UCH-1 (cell line): ENCODE measurements around the genes AKNAD1, GPR61 and GNAI3.

DNA sequence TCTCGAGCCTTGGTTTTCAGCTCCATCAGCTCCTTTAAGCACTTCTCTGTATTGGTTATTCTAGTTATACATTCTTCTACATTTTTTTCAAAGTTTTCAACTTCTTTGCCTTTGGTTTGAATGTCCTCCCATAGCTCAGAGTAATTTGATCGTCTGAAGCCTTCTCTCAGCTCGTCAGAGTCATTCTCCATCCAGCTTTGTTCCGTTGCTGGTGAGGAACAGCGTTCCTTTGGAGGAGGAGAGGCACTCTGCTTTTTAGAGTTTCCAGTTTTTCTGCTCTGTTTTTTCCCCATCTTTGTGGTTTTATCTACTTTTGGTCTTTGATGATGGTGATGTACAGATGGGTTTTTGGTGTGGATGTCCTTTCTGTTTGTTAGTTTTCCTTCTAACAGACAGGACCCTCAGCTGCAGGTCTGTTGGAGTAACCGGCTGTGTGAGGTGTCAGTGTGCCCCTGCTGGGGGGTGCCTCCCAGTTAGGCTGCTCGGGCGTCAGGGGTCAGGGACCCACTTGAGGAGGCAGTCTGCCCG, 33.5 kb downstream of the SLC25A24 start:
- RRBS = no CpG with 5 or more reads among the region's 9 CpGs

GRCh38 chr1:108693239-108693453, 1.0 kb downstream of the PRPF38B start:
- RRBS = no CpG with 5 or more reads among the region's 6 CpGs

- RRBS = no CpG with 5 or more reads among the region's 10 CpGs
Observed at GRCh38 chr1:108748506-108749338, 2.2 kb downstream of the STXBP3 start.

- RRBS = no CpG with 5 or more reads among the region's 1 CpG
Observed at GRCh38 chr1:108856960-108857377, at the start of gene AKNAD1. Gene AKNAD1 (minus strand): TSS chr1:108857094.

DNA sequence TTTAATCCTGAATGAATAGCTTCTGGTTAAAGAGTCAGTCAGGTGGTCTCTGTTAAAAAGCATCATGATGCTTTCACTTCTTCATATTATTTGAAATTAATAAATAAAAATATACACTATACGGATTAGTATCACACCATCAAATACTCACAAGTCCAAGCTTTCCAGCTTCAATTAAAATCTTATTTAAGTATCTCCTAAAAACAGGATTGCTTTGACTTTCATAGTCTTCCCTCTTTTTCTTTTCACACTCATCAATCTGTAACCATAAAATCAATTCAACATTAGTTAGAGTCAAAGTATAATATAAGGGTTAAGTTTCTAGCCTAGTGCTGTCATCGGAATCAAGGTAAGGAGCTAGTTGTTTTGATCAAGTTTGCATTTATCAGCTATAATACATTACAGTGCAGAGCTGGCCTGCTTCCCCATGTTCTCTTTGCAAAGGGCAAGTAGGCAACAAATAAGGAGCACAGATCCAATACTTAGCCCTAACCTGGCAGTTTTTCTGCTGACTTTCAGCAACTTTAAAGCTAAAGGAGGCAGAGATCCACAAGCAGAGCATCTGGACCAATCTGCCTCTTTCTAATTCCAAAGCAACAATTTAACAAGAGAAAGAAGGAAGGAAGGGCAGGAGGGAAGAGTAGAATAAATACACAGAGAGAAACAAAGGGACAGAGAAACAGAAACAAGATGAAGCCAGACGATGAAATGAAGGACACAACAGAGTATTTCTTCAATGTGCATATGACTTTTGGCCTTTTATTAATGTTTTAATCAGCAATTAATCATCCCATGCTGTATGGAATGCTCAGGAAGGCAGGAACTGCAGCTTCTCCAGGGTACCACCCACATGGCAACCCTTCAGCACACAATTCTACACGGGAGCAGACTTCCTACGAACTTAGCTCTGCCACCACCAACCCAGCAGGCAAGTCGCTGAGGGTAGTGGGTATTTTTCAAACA, 15.5 kb downstream of the CLCC1 start:
- RRBS = no CpG with 5 or more reads among the region's 6 CpGs

DNA sequence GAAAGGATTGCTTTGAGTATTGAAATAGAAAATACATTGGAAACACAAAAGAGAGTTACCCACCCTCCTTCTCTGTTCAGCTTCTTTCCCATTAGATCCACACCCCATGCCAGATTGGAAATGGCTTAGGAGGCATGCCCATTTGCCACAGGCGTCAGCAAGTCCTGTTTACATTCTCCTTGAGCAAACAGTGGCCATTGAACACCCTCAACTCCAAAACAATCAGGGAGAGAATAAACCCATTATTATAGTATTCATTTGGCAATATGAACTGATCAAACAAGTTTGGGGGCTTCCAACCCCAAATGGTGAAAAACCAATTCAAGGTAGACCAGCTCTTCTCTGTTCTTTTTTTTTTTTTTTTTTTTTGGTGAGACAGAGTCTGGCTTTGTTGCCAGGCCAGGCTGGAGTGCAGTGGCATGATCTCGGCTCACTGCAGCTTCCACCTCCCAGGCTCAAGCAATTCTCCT, 2.5 kb downstream of the ELAPOR1 start:
- RRBS = no CpG with 5 or more reads among the region's 2 CpGs

GRCh38 chr1:109148908-109149781, 35.2 kb downstream of the ELAPOR1 start:
- RRBS = no CpG with 5 or more reads among the region's 11 CpGs

GRCh38 chr1:109162207-109162752, 48.4 kb downstream of the ELAPOR1 start:
- RRBS = no CpG with 5 or more reads among the region's 3 CpGs

DNA sequence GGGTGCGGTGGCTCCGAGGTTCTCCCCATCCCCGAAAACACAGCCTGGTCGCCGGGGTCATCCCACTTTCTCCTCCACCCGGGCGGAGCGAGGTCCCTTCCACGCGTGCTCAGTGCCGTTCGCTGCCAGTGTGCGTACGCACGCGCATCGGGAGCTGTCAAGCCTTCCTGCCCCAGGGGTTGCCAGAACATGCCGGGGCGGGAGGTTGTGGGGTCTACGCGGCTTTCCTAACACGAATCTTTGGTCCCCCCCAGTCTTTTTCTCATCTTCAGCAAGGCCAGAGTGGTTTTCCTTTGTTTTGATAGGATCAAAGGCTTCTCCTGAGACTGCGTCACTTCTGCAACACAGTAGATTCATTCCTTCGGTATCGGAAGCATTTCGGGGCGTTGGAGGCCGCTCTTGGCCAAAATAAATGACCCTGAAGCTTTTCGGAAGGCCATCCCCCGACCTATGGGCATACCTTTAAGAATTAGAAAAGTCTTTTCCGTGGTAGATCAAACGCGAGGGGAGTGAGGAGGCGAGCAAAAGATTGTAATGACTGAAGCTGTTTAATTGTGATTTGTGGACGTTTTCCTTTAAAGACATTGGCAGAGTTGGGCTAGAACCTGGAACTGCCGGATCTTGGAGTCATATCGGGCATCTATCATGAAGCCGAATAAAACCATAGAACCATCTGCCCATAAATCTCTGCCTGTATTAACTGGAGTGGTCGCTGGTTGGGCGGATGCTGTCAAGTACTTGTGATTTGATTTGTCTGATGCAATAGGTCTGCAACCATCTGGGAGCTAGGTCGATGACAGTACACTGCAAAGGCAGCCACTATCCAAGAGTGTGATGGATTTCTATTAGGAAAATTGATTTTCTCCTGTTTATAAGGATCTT, 765 bp downstream of the SARS1 start:
- RRBS = no CpG with 5 or more reads among the region's 41 CpGs

- RRBS = no CpG with 5 or more reads among the region's 22 CpGs
Observed at GRCh38 chr1:109253349-109254164, 4.2 kb downstream of the CELSR2 start.

DNA sequence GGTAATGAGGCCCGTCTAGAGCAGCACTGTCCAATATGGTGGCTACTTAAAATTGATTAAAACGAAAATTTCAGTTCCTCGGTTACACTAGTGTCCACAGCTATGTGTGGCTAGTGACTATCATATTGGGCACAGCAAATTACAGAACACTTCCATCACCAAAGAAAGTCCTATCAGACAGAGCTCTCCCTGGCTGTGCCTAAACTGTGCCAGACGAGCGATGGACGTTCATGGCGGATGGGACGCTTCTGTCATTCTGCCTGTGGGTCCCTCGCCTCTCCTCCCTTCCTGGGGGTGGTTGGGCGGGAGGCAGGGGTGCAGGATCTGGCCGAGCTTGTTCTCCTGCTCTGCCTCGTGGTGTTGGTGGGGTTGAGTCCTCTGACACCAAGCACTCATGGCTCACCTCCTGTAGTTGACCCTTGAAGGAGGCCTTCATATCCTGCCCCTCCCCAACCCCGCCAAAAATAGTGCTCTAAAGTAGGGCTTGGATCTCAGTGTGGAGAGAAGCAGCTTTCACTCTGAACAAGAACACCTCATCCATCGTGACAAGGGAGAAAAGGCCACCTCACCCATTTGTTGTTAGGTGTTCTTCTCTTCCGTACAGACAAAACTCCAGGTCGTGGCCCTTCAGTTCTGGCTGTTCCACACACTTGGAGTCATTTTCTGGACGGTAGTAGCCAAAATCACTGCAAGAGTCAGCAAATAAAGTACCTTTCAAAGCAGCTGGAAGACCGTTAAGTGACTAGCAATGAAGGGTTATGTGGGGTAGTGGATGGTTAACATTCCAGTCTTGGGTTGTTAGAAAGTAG, 10.7 kb upstream of the MYBPHL start:
- RRBS = no CpG with 5 or more reads among the region's 18 CpGs

GRCh38 chr1:109341625-109342310, 35.0 kb upstream of the MYBPHL start:
- RRBS = no CpG with 5 or more reads among the region's 5 CpGs

- RRBS = no CpG with 5 or more reads among the region's 26 CpGs
Observed at GRCh38 chr1:109484402-109485618, 1.1 kb downstream of the ATXN7L2 start.

- RRBS = no CpG with 5 or more reads among the region's 7 CpGs
Observed at GRCh38 chr1:109532698-109533320, 6.9 kb upstream of the GPR61 start.

DNA sequence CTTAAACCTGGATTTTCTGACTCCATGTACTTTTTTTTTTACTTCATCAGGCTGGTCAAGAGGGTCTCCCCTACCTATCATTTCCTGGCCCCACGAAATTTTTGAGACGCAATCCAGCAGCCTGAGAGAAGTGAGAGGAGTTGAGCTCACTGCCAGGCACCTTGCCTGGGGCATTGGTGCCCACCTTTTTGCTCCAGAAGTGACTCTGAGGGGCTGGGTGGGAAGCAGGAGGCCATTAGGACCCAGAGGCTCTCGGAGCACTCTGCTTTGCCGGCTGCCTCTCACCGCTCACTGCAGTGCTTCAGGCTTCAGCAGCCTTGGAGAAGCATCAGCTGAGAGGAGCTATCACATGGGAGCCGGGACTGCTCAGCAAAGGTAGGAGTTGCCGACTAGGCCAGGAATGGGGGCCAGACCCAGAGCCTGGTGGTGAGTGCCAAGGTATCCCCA, at the start of gene GPR61:
Gene GPR61, plus strand, starts transcription at position 294 of the 447 bp plus-strand sequence.
- RRBS = 26% methylated on average over 3 of the region's 7 CpGs

DNA sequence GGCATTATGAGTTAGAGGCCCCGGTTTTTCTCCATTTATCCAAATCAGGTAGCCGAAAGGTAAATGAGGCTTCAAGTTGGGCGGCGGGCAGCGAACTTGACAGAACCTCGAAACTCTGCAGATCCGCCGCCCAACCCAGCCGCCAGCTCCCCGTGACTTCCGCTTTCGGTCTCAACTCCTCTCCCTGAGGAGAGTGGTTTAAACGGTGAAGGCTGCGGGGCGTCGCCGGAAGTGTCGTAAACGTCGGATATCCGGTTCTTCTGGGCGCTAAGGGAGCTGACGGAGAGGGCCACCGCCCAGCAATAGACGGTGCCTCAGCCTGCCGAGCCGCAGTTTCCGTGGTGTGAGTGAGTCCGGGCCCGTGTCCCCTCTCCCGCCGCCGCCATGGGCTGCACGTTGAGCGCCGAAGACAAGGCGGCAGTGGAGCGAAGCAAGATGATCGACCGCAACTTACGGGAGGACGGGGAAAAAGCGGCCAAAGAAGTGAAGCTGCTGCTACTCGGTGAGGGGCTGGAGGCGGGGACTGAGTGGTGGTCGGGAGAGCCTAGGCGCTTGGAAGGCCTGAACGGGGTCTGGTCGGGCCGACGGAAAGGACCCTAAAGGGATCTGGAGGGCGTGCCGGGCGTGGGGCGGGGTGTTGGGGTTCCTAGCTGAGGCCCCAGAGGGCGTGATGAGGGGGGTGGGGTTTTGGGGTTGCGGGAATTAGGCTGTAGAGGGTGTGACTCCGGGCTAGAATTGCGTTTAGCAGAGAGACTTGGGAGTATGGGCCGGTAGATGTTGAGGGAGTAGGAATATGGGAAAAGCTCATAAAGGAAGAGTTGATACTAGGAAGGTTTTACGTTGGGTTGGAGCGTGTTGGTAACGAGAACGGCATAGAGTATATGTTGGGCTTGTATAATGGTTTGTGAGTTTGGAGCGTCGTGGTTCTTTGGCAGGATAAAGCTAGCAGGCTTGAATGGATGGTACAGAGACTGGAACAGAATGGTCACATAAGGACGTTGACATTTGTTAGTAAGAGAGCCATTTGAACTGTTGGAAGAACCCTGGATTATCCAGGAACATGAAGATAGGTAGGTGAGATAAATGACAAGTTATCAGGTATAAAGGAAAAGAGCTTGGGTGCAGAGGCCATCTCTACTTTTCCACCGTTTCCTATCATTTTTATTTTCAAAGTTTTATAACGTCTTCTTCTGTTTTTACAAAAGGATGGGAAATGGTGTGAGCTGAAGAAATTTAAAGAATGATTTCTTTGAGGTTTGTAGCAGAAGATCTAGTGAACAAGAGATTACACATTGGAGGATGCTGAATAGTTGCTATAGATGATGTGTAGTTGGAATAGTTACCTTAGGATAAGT, at the start of gene GNAI3:
Gene GNAI3, plus strand, starts transcription at position 279 of the 1,355 bp plus-strand sequence.
- RRBS = 2% methylated on average over 7 of the region's 69 CpGs

GRCh38 chr1:109620767-109621343, 1.2 kb downstream of the AMPD2 start:
- RRBS = no CpG with 5 or more reads among the region's 20 CpGs

GRCh38 chr1:109715622-109715931, 3.5 kb downstream of the GSTM5 start:
- RRBS = no CpG with 5 or more reads among the region's 4 CpGs

DNA sequence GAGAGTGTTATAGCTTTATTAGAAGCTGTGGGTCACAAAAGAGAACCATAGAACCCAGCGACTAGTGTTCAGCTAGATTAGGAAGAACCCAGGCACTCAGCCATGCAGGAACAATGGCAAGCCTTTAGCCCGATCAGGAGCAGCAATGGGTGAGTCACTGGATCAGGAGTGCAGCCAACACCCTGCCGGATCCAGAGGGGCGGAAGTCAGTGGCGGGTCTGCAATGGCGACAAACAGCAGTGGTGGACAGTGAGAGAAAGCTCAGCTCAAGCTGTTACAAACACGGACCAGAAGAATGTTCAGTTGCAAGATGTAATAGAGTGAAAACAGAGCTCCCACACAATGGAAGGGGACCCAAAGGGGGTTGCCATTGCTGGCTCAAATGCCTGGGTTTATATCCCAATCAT, 58.3 kb upstream of the CSF1 start:
- RRBS = no CpG with 5 or more reads among the region's 7 CpGs

DNA sequence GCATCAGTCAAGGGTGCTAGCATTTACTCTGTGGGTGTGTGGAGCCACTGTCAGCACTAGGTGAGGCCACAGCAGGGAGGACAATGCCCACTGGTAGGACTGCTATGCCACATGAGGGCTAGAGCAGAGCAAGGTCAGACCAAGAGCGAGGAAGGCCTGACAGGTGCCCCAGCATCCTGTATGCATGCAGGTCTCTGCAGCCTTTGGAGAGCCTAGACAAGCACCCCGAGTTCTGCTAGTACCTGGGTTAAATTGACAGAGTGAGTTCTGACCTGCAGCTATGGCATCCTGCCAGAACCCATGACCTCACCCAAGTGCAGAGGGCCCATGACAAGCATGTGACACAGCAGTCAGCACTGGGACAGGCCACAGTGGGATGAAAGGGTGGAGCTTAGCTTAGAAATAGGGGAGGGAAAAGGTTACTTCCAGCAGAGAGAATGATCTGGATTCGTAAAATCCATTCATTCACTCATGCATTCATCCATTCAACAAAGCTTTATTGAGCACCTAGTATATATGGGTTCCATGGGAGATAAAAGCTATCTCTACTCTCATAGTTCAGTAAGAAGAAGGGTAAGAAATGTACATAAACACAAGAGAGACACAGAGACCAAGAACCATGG, 9.0 kb upstream of the CSF1 start:
- RRBS = no CpG with 5 or more reads among the region's 3 CpGs